Smooth muscle cell (in vitro differentiated cells): ENCODE measurements around the genes CFAP73 and SLC8B1.

DNA sequence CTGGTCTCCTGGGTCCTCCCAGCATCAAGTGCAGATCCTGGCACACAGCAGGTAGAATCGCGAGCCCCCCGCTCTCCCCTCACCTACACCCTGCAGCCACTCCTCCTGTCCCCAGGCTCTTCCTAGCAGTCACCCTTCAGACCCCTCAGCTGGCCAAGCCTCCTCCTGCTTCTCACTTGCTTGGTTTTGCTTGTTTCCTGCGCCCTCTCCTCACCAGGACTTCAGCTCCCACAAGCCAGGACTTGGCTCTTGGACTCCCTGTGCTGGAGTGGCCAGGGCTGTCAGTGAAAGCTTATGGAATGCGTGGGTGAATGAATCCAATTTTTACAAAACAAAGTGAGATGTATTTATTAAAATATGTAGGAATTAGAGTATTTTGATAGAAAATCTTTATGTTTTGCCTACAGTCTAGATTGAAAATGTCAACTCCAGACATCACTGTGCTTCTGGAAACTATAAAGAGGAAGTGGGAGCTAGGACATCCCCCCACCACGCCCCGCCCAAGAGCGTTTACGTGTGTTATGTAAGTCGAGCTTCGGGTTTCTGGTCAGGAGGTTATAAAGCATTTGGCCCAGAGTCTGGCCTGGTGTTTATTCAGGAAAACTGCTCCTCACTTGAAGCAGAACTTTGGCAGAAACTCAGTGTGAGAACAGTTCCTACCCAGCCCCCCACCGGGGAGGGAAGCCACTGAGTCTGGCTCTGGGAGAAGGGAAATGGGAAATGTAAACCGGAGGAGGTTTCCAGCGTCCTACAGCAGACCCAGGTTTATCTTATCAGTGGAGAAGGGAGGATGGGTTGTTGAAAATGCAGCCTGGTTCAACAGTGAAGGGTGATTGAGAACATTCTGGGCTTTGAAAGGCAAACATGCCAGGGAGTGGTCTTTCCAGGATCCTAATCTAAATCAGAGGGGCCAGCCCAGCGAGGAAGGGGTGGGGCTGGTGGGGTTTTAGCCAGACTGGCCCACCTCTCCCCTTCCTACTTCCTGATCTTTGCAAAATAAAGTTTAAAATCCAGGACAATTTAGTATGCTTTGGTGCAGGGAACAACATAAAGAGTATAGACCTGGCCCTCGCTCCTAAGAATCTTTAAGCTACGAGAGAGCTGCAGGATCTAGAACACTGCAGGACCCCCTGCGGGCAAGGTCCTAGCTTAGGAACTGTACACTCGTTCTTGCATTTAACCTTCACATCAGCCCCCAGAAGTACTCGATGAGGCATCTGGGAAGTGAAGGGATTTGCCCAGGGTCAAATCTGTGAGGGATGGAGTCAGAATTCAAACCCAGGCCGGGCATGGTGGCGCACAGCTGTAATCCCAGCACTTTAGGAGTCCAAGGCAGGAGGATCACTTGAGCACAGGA is 8.9 kb downstream of the ALDH2 start:
- RAMPAGE, long total RNA, result no peak

GRCh38 chr12:111993300-111993583 is 19.7 kb downstream of the TMEM116 start:
- RAMPAGE, long total RNA, result no peak

DNA sequence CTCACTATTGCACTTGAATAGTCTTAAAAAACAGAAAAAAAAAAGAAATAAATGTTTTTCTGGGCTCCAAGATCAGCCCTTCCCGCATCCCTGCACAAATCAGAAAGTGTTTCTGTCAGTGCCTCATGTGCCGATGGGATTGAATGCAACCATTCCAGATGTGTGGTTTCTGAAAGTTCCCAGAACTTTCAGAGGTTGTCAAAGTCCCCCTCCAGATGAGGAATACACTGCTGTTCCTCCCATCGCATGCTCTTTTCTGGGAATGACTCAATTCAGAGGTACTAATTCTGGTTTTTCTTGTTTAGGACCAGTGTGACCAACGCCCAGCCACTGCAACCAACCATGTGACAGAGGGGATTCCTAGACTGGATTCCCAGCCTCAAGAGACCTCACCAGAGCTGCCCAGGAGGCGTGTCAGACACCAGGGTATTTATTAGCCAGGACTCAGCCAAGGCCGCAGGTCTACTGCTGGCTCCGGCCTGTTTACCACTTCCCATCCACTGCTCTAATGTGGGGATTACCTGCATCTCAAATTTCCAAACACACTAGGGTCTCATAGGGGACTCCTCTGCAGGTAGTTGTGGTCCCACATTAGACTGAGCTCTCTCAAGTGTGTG is 24.2 kb downstream of the TRAFD1 start:
- RAMPAGE, long total RNA, result no peak

DNA sequence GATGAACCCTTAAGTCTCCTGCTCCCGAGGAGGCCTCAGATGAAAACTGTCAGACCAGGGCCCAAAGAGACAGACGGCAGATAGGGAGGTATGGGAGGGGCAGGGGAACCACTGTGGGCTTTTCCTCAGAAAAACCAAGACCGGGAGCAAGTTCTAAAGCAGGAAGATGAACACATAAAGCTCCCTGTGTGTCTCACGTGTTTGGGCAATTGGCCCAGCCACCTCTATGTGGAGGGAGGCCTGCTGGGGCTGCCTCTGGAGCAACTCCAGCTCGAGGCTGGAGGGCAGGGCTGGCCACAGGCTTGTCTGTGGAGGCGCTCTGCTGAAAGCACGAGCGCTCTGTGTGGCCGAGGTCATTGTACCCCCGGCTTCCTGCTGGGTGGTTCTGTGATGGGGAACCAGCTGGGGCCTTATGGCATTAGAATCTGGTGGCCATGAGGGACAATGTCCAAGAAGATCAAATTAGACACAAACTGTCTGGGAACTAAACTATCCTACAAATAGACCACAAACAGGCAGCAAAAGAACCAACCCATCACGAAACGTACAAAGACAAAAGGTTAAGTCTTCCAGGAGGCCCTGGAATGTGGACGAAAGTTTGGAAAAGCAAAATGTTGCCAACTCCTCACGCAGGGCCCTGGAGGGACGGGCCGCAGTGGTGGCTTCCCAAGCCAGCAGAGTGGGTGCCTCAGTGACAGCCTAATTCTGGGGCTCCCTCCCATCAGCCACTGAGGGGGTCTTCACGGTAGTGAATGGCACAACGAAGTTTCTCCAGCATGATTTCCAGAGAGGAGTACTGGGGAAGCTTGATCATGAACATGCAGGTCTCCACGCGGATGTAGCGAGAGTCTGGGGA is 36.5 kb downstream of the TRAFD1 start:
- RAMPAGE, long total RNA, result no peak

- RAMPAGE, long total RNA, result no peak
Measured at GRCh38 chr12:113070919-113071581, 14.5 kb downstream of the DTX1 start.

- RAMPAGE, long total RNA, result no peak
Measured at GRCh38 chr12:113077128-113077730, 20.7 kb downstream of the DTX1 start.

DNA sequence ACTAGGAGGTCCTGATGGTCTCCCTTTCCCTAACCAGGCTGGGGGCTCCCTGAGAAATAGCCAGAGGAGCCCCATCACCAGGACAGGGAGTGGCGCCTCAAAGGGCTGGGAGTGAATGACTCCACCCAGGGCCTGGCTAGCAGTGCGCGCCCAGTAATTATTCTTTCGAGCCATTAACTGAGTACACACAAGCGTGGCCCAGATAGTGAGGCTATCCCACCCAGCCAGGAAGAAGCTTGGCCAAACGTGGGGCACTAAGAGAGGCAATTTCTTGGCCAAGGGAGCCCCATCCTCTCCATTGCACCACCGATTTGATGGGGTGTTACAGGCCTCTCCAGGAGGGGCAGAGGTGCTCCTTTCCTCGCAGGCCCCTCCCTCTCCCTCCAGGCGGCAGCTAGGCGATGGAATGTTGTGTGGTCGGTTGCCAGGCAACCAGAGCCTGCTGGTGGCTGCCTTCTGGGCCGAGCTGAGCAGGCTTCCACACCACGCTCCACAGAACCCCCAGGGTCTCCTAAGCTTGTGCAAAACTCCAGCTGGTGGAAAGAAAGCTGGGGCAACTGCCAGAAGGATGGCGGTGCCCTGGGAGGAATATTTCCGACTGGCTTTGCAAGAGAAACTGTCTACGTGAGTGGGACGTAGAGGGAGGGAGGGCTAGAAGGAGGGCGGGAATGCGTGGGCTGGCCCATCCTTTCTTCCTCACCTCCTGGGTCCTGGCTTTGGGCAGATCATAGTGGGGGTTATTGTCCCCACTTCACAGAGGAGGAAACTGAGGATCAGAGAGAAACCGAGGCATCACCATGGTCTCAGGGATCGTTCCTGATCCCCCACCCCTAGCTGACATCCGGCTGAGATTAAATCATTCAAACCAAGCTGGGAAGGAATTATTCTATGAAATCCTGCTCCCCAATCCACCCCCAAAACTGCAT is at the start of gene CFAP73:
CFAP73 (plus strand) TSS at position 435 of the 926 bp plus-strand sequence.
- RAMPAGE, long total RNA, result no peak

DNA sequence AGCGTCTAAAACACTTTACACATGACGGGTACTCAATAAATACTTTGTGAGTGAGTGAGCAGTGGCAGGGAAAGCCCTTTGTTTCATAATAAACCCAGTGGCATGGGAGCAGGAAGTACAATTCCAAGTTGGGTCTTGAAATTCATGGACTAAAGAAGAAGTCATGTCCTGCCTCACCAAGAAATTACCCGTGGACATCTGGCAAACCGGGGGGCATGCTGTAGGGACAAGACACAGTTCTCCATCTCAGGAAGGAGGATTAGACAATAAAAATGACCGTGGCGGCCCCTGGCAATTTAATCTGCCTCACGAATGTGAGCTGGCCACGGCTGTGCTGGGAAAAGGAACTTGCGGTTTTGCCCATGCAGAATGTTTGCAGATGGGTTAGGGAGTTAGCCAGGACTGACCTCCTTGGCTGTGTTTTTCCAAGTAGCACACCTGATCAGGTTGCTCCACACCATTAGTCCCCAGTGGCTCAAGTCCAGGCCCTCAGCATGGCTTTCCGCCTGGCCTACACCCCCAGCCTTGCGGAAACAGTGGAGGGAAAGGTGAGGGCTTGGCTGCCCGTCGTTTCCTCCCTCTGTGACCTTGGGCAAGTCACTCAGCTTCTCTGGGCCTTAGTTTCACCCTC is 20.7 kb downstream of the TPCN1 start:
- RAMPAGE, long total RNA, result no peak

DNA sequence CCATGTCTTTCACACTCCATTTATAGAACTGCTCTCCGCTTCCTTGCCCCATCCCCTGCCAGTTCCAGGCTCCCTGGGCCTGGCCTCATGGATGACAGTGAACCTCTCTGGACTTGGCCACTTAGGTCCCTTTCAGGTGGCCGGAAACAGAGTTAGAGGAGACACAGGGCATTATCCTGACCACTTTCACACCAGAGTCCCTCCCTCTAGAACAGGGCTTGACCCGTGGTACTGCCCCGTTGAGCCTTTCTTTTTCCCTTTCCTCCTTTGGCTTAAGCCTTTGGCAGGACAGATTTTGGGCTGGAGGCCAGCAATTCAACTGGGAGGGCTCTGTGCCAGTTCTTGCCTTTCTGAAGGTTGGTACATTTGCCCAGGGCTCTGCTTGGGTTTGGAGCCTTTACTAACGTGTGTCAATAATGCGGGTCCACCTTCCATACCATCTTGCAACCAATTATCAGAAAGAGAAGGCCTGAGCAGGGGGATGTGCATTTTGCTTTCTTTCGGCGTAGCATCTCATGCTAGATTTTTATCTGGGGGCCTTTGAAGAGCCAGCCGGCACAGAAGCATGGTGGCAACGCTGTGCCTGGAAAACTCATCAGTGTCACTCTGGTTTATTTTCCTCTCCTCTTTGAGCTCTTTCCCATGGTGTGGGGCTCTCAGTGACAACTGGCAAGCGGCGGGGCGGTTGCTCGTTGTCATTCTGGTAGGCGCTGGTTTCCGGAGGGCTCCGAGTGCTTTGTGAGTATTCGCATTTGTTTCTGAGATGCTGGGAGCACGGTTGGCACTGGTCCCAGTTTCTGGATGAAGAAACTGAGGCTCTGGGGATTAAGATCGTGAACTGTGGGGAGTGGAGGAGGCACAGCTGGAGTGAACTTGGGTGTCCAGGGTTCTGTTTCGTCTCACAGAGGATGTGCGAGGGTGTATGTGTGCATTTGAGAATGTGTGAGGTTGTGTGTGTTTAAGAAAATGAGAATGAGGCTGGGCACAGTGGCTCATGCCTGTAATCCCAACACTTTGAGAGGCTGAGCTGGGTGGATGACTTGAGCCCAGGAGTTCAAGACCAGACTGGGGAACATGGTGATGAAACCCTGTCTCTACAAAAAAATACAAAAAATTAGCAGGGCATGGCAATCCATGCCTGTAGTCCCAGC is 23.1 kb downstream of the TPCN1 start:
- RAMPAGE, long total RNA, result no peak

DNA sequence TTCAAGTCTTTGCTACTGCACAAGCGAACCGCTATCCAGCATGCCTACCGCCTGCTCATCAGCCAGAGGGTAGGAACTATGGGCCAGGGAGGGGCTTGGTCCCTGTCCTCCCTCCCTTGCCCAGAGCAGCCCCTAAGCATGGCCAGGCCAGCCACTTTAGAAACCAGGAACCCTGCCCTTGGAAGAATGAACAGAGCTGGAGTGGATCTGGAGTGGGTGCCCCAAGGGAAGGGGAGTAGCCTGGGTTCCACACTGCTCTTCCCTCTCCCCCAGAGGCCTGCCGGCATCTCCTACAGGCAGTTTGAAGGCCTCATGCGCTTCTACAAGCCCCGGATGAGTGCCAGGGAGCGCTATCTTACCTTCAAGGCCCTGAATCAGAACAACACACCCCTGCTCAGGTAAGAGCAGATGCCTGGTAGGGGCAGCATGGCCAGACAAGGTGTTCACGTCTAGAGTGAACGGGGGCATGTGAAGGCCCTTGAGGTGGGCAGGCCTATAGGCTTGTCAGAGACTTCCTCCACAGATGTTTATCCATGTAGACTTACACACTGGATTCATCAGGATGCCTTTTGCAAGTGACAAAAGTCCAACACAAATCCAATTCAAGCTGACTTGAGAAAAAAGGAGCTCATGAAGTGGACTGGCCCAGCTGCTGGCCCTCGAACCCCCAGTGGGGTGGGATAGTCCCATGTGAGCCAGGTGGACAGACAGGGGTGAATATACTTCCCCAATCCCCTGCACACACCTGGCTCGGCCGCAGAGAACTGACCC is 55.9 kb downstream of the TPCN1 start:
- RAMPAGE, long total RNA, result no peak

- RAMPAGE, long total RNA, result no peak
Measured at GRCh38 chr12:113295971-113296512, 38.9 kb downstream of the SLC8B1 start.

DNA sequence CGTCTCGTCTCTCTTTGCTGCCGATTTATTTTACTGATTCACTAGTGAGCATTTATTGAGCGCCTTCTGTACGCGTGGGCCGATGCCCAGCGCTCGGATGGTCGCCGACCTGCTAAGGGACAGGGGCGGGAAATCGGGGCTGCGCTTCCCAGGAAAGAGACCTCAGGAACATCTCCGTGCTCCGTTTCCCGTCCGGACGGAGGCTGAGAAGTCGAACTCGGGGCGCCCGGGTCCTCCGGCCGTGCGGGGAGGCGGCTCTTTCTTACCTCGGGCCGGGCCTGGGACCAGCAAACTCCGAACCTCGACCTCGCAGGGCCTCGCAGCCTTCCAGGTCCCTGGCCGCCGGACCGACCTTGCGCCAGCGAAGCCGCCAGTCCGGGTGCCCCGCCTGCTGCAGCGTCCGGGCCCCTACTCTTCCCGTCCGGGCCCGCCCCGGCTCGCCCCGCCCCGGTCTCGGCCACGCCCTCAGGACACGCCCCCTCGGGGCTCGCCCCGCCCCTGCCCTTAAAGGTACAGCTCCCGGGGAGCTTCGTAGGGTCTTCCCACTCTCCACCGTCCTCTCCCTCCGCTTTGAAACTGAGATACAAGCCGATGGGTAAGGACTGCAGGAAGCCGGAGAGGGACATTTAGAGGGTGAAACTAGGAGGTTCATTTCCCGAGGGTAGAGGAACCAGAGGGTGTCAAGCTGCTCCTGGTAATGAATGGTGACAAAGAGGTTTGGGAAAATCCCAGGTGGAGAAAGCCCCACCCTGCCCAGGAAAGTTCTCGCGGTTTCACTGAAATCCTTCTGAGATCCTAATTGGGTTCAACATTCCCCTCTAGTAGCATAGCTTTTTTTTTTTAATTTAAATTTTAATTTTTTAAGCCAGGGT is at the start of gene SLC8B1:
SLC8B1 (minus strand) TSS at position 383 of the 872 bp plus-strand sequence.
- RAMPAGE, long total RNA, result start-site peak on the minus strand centred at position 386 of the sequence, 35 bp wide, 64 and 42 reads in 2 replicates

DNA sequence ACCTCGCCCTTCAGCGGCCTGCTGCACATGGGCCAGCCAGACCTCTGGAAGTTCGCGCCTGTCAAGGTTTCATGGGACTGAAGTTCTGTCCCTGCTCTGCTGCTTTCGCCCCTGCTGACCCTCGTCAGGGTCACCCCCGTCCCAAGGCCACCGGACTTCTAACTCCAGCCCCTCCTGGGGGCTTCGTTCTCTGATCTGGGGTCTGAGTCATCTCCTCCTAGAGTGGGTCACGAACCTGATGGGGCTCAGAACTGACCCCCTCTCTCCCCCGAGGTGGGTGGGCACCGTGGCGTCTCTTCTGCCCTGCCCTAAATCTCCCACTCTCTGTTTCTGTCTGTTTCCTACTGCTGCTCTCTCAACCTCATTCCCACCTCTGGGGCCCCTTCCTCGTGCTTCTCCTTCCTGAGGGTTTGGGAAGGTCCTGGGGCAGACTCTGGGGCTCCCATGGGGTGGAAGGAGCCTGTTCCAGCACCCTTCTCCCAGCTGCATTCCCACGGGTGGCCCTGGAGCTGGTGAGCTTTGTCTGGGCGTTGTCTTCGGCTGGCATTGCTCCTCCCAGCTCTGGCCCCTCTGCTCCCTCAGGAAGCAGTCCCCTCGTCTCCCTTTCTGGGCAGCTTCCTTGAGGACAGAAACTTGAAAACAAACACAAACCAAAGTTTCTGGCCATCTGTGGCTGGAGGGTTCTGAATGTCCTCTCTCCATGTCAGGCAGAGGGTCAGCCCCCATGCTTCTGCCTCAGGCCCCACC is 15.0 kb downstream of the SDS start:
- RAMPAGE, long total RNA, result no peak

- RAMPAGE, long total RNA, result no peak
Measured at GRCh38 chr12:113389968-113390681, 13.6 kb downstream of the SDS start.

DNA sequence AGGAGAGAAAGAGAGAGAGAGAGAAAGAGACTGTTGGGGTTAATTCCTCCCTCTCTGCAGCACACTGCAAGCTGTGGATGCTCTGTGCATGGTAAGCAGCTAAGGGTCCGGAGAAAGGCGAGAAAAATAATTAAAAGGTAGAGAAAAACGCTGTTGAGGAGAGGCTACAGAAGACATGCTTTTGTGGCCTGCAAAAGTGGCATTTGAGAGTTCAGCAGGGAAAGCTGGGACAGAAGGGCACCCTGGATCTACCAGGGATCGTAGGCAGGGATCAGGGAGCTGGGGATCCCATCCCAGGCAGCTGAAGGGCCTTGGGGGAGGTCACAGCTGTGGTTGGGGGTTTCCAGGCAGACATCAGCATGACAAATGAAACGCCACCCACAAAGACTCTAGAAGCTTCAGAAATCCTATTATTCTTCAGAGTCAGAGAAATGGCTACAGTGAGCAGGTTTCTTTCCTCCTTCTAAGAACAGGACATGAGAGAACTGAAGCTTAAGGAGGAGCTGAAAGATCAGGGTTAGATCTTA is 104.5 kb downstream of the RBM19 start:
- RAMPAGE, long total RNA, result no peak

DNA sequence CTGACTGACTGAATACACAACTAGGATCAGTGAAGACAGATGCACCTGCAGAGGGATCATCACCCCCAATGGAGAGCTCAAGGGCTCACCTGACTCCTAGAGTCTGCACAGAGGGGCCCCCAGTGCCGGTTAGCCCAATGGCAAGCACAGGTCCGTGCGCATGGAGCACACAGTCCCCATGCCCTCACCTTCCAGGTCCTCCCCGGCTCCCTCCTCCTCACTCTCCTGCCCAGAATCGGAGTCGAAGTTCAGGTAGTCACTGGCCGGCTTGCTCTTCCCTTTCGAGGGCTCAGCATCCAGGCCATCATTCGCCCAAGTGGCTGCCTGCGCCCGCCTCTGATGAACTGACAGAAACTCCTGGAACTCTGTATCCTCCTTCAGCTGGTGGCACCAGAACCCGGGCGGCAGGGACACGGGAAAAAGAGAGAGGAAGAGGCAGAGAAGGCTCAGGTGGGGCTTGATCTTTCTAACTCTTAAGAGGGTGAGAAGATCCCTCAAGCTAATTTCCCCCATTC is 7.0 kb downstream of the RBM19 start:
- RAMPAGE, long total RNA, result no peak

GRCh38 chr12:114368739-114369019 is 37.3 kb downstream of the TBX5 start:
- RAMPAGE, long total RNA, result no peak

- RAMPAGE, long total RNA, result no peak
Measured at GRCh38 chr12:114402897-114403581, 2.9 kb downstream of the TBX5 start.

- RAMPAGE, long total RNA, result no peak
Measured at GRCh38 chr12:114664564-114664956, 19.4 kb downstream of the TBX3 start.

GRCh38 chr12:114668126-114668637 is 15.8 kb downstream of the TBX3 start:
- RAMPAGE, long total RNA, result no peak